Cardiac atrium fibroblast (primary cell): ENCODE measurements around the gene KMT2C.

GRCh38 chr7:151810376-151810813 lies 66.5 kb downstream of the PRKAG2 start:
- RAMPAGE, long total RNA: no peak

- RAMPAGE, long total RNA: no peak
These were observed 670 bp downstream of the PRKAG2 start for GRCh38 chr7:151876229-151876661.

DNA sequence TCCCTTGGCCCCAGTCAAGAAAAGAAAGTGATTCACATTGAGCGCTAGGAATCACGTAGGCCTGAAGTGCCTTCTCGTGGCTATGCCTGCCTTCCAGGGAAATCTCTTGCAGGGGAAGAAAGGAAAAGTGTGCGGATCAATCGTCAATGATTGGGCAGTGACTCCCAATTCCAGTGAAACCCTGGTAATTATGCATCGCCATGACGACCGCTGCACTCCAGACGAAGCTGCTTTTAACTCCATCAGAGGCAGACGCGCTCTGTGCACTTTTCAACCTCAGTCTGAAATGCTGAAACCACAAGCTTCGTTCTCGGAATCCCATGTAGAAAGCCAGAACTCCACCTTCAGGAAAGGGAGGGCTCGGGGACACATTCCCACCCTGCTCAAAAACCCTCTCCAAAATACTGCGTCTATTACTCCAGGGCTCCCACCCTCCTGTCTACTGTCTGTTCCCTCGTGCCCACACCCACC lies 24.1 kb upstream of the PRKAG2 start:
- RAMPAGE, long total RNA: no peak

DNA sequence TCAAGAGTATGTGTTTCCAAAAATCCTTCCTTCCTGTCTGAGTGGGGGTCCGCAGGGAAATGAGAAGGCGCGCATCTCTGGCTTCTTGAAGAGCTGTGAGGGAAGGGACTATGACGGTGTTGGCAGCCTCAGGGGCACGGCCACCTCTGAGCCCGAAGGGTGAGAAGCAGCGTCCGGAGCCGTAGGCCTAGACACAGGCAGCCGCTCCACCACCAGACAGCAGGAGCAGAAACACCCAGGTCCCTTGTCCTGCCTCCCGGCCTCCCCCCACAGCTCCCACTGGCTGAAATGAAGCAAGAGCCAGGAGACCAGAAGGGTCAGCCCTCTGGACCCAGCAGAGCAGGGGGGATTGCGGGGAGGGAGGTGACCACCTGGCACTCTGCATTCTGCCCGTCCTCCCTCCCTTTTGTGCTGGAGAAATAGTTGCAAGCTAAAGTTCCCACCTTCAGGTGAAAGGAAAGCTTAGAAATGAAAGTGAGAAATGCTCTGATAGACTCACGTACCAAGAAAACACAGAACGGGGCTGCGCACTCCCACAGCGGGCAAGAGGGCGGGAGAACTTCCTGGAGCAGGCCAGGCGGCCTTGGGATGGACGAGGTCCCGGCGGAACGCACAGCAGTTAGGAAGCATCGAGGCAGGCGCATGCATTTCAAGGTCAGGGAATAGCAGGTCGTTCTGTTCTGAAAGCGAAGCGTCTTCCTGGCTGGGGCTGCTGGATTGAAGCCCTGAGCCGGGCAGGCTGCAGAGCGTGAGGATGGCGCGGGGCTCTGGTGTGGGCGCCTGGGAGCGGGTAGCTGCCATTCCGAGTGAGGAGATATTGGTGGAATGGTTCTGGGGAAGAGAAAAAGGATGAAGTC lies 105.5 kb downstream of the GALNT11 start:
- RAMPAGE, long total RNA: no peak

- RAMPAGE, long total RNA: no peak
These were observed 194.8 kb downstream of the GALNT11 start for GRCh38 chr7:152220100-152220847.

GRCh38 chr7:152223945-152224751 lies 198.7 kb downstream of the GALNT11 start:
- RAMPAGE, long total RNA: no peak

DNA sequence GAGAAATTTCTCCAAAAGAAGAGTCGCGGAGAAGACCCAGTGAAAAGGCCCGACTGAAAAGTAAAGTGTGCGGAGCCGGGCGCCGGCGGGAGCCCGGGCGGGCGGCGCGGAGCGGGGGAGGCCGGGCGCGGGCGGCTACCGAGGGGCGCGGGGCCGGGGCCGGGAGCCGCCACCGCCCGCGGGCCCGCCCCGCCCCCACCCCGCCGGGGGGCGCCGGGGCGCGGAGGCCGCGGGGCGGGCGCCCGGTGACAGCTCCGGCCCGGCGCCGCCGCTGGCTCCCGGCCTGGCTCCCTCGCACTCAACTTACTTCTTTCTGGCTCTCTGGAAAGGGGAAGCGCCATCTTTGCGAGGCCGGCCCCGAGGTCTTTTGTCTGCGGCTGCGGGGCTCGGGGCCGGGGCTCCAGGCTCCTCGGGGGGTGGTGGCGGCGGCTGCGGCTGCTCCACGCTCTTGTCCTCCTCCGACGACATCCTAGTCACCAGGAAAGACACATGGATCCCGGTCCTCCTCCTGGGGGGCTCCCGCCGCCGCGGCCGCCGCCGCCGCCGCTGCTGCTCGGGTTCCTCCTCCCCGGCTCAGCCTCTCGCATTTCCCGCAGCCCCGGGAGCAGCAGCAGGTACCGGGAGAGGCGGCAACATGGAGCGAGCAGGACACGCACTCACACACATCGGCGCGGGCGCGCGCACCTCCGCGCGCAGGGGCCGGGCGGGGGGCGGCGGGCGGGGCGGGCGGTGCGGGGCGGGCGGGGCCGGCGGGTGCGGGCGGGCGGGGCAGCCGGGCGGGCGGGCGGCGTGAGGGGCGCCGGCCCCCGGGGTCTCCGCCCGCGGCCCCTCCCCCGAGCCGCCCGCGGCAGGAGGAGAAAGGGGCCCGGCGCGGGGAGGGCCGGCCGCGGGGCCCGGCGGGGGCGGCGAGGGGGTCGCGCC lies at the start of gene KMT2C:
Gene KMT2C, minus strand, starts transcription at position 685 of the 921 bp plus-strand sequence.
- RAMPAGE, long total RNA: no peak

- RAMPAGE, long total RNA: no peak
These were observed 60.7 kb downstream of the XRCC2 start for GRCh38 chr7:152615162-152615739.

- RAMPAGE, long total RNA: no peak
These were observed 431 bp downstream of the XRCC2 start for GRCh38 chr7:152675373-152676046.

- RAMPAGE, long total RNA: no peak
These were observed 588 bp downstream of the ACTR3B start for GRCh38 chr7:152759943-152760736.

DNA sequence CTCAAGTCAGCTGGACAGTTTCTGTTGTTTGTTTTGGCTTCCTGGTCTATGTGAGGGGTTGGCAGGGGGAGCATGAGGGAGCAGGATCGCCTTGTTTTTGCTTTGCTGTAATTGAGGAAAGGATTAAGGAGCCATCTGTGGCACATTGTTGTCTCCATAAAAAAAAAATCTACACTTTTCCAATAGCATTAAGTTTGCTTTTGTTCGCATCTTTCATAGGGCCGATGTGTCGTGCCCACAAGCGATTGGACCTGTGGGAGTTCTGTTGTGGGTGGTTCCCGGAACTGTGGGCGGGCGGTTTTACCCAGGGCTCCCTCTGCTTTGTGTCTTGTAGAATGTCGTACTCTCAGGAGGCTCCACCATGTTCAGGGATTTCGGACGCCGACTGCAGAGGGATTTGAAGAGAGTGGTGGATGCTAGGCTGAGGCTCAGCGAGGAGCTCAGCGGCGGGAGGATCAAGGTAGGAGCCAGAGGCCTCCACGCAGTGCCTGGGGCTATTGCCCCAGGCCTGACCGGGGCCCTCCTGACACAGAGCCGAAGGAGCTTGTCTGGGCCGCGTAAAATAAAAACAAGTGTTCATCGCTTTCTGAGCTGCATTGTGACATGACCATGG lies 92.3 kb downstream of the ACTR3B start:
- RAMPAGE, long total RNA: no peak

GRCh38 chr7:153043029-153043330 lies 283.4 kb downstream of the ACTR3B start:
- RAMPAGE, long total RNA: no peak

DNA sequence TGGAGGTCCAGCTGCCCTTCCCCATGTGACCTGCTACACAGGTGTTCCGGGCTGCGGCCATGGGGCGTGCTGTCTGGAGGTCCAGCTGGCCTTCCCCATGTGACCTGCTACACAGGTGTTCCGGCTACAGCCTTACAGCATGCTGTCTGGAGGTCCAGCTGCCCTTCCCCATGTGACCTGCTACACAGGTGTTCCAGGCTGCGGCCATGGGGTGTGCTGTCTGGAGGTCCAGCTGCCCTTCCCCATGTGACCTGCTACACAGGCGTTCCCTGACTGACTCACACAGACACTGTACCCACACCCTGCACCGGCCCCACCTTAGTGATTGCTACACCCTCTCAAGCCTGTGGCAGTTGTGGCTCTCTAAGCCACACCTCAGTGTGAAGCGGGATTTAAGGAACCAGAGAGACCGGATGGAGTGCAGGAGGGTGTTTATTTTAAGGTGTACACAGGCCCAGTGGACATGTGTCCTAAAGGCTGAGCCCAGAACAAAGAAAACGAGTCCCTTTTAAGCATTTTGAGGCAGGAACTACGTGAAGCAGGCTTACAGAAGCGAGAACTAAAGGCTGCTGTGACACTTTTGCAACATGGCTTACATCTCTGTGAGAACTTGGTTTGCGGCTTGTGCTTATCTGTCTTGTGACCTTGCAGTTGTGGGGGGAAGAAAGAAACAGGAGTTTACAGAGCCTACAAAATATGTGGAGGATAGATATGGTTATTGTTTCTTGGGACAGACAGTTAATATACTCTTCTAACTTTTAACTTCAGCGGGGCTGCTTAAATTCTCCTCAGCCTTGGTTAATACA lies 326.4 kb downstream of the PAXIP1 start:
- RAMPAGE, long total RNA: no peak

DNA sequence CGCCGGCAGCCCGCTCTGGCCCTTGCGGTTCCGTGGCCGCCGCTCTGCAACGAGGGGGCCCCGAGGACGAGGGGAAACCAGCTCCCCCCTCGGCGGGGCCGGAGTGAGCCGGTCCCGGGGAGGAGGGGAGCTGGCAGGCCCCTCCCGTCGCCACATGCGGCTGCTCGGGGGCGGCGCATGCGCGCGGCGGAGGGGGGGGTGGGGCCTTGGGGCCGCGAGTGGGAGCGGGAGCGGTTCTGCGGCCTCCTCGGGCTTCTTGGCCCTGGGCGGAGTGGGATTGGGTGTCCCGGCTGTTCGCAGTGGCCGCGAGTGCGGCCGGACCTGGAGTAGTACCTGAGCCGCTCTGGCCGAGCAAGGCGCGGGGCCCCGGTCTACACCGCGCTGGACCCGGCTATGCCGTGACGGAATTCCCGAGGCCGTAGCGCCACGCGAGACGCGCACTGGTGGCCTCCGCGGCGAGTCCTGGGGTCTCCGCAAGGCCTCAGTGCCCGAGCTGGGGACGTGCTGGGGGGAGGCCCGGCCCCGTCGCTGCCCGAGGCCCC lies 401 bp upstream of the PAXIP1 start:
- RAMPAGE, long total RNA: no peak

DNA sequence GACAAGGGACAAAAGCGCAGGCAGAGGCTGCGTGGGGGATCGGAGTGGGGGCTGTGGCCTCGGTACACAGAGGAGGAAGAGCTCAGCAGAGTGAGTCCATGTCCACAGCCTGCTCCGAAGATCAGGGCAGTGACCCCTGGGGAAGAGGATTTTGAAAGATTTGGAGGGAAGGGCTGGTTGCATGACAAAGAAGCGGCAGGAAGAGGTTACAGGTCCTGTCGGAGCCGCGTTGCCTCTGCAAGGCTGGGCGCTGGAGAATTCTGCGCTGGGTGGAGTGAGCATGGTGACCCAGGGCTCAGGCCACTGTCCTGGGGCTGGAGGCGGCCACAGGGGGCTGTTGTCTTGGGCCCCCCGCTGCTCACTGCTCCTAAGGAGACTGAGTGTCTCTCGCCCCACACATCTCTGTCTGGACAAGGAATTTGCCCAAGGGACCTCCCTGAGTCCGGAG lies 69.8 kb upstream of the INSIG1 start:
- RAMPAGE, long total RNA: no peak

- RAMPAGE, long total RNA: no peak
These were observed 58.2 kb upstream of the INSIG1 start for GRCh38 chr7:155239458-155239966.

GRCh38 chr7:155277099-155277526 lies 20.6 kb upstream of the INSIG1 start:
- RAMPAGE, long total RNA: no peak

- RAMPAGE, long total RNA: no peak
These were observed 14.9 kb upstream of the INSIG1 start for GRCh38 chr7:155282772-155283148.

DNA sequence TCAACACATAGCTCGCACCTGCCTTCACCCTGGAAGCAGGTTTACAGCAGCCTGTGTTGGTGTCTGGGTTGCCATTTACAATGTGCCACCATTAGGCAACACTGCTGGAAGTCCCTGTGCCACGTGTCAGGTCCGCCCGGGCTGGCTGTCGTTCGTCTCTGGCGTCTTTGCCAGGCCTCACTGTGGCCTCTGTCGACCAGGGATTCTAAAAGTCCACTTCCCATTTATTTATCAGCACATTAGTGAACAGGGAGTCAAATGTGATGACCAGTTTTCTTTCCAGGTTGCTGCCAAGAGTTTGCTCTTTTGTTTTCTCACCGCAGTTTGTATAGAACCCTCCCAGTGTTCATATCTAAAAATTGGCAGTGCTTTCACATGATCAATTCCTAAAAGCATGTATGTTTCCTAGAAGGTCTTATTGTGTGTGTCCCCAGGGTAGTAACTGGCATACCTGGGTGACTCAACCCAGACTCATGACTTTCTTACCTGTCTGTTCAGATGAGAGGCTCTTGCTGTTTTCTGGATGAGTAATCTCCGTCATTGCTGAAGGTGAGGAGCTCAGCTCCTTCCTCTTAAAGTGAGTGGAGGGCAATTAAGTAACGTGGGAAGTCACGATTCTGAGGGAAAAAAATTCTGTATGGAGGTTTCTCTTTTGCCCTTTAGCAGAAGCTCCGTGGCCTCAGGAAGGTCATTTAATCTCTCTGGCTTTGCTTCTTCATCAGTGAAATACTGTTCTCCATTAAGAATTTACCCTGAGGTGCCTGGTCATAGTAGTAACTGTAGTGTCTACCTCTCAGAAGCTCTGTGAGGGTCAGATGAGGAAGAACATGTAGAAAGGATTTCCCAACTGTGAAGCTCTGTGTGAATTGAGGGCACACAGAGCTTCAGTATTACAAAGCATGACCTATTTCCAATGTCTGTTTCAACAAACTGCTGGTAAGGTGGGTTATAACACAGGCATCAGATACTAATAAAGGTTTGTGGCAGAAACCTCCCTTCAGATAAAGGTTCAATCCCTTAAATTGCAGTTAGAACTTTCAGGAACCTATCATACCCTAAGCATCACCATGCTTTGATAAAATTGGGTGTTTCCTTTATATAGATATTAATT lies 9.5 kb downstream of the INSIG1 start:
- RAMPAGE, long total RNA: no peak

DNA sequence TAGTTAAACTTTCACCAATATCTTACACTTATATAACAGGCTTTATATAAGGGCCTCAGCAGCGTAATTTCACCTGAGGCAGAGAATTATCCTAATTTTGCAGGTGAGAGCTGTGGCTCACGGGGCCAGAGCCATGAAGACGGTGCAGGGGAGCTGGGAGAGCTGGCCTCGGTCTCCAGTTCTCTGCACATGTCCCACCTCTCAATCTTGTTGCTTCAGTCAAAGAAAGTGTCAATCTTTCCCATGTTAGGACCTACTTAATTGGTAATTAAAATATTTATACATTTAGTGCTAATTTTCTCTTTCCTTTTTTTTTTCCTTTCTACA lies 10.2 kb downstream of the INSIG1 start:
- RAMPAGE, long total RNA: no peak